Thoracic aorta endothelial cell (primary cell): ENCODE data around the gene COL15A1.

- CAGE, long polyA plus RNA = no peak
Measured at GRCh38 chr9:98118040-98118718, 843 bp downstream of the TRIM14 start.

DNA sequence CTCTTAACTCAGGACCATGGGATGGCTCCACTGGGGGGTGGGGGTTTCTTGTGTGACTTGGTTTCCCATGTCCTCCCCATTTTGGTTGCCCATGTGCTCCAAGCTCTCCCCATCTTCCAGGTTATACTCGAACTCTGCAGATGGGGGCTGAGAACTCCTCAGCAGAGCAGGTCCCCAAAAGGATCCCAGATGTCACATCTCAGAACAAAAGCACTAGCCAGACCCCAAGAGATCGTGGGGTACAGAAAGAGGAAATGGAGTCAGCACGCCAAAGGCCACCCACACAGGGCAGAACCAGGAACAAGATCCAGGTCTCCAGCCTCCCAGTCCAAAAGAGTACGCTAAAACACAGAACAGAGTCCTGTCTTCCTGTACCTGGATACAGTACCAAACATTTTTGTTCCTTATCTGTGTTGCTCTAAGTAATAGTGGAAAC, 15.9 kb downstream of the CORO2A start:
- CAGE, long polyA plus RNA = no peak

DNA sequence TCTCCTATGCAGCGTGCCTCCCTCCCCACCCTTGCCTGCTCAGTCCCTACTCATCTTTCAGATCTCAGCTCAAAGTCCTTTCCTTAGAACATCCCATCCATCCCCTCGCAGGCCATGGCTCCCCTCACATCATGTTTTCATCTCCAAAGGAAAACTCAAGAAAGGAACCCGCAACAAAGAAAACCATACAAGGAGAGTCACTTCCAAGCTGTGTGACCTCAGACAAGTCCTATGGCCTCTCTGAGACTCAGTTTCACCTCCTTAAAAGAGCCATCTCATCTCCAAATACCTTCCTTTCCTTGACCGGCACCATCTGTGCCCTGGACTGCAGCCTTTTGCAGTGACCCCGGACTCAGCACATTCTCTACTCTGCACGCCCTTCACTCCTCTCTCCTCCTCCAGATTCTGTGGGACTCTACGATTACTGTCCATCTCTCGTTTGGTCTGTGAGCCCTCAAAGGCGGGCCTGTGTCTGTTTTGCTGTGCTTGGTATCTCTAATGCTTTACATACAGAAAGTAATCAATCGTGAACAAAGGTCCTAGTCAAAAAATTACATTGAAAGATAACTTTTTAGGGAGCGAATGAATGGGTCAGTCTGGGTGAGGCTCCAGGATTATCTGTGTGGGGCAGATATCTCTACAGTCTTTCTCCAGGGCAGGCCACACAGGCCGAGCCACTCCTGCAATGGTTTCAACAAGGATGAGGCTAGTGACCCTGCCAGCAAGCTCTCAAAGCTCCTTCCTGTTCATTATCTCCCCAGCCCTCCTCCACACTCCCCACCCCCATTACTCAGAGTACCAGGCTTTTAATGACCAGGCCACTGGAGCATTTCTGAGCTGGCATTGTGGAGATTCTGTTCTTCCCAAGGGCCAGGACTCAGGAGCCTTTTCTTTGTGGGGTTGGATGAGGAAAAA, 10.5 kb downstream of the CORO2A start:
- CAGE, long polyA plus RNA = no peak

DNA sequence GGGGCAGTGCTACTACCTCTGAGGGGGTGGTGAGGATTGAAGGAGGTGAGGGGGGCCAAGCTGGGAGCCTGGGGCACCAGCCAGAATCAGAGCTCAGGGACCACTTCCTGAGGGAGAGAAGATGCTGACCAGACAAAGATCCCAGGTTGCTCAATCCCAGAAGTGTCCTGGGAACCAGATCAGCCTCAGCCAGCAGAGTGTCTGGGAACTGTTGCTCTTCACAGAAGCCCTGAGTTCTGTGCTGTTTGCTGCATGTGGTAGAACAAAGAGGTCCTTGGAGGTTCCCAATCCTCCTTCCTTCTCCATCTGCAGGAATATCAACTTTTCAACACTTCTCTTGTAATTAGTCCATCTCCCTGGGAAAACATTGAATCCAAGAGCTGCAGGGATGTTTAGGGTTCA, 56.8 kb downstream of the GALNT12 start:
- CAGE, long polyA plus RNA = no peak

DNA sequence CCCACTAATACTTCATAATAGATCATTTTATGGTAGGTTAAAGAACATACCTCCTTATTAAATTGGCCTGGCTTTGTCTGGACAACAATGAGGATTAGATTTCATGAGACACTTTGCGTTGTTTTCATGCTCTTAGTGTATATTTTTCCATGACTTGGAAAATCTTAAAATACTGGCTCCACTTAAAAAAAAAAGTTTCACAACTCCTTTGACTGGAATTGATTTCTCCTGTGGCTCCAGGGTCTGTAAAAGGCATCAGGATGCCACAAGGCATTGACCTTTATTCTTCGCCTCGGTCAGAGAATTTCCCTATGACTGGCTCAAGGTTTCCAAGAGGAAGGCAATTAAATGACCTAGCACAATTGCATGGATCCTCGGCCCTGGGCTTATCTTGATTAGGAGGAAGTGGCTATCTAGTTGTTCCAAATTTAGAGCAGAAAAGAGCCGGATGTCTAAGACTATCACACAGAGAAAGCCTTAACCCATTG, 57.1 kb upstream of the COL15A1 start:
- CAGE, long polyA plus RNA = no peak

- CAGE, long polyA plus RNA = no peak
Measured at GRCh38 chr9:98943283-98944131, at the start of gene COL15A1. Gene COL15A1 (plus strand): TSS chr9:98943907.

DNA sequence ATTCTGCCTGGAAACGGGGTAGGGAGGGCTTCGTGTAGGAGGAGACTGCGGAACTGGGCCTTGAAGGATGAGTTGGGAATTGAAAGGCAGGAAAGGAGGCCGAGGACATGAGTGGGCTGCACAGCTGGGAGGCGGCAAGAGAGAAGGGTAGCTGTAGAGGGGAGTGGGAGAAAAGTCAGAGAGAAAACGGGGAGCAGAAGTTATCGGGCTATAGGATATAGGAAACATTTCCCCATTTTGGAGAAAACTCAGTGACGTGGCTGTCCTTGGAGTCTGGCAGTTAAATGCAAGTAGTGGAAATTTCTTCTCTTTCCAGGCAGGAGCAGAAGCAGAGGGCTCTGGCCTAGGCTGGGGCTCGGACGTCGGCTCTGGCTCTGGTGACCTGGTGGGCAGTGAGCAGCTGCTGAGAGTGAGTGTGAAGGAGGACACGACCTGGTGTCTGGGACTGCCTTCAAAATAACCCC, 79.4 kb downstream of the COL15A1 start:
- CAGE, long polyA plus RNA = no peak

DNA sequence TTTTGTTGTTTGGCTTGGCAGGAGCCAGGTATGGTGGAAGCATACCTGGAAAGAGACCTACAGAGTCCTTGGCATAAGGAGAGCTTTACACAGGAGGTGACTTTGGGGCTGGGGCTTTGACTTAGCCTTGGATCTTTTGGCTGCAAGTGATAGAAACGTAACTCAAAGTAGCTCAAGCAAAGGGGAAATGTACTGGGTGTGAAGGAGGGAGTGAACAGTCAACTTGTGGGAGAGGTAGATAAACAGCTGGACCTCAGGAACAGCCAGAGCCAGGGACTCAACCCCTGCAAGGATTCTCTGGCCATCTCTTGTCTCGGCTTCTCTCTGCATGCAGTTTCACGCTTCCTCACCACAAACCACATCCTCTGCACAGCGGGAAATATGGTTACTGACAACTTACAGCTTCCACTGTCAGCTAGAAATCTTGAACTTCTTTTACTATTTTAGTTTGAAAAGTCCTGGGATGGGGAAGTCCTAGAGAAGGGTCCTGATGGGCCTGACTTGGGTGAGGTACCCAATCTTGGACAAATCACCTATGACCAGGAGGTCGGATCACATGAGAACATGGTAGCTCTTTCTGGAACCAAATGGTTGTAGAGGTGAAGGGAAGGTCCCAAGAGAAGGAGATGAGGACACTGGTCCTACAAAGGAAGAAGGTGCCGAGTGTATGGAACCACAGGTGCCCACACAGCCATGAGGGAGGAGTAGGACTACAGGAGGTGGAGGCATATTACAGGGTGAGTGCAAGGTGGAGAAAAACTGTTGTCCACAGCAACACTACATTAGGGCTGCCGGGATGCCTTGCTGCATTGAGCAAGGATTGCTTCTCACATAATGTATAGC, 46.9 kb upstream of the TGFBR1 start:
- CAGE, long polyA plus RNA = no peak

- CAGE, long polyA plus RNA = no peak
Measured at GRCh38 chr9:99121534-99122167, 16.7 kb downstream of the TGFBR1 start.

- CAGE, long polyA plus RNA = no peak
Measured at GRCh38 chr9:99123096-99123936, 18.4 kb downstream of the TGFBR1 start.

DNA sequence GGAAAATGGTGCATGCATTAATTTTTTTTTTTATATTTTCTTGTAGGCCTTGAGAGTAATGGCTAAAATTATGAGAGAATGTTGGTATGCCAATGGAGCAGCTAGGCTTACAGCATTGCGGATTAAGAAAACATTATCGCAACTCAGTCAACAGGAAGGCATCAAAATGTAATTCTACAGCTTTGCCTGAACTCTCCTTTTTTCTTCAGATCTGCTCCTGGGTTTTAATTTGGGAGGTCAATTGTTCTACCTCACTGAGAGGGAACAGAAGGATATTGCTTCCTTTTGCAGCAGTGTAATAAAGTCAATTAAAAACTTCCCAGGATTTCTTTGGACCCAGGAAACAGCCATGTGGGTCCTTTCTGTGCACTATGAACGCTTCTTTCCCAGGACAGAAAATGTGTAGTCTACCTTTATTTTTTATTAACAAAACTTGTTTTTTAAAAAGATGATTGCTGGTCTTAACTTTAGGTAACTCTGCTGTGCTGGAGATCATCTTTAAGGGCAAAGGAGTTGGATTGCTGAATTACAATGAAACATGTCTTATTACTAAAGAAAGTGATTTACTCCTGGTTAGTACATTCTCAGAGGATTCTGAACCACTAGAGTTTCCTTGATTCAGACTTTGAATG, 44.3 kb downstream of the TGFBR1 start:
- CAGE, long polyA plus RNA = no peak

DNA sequence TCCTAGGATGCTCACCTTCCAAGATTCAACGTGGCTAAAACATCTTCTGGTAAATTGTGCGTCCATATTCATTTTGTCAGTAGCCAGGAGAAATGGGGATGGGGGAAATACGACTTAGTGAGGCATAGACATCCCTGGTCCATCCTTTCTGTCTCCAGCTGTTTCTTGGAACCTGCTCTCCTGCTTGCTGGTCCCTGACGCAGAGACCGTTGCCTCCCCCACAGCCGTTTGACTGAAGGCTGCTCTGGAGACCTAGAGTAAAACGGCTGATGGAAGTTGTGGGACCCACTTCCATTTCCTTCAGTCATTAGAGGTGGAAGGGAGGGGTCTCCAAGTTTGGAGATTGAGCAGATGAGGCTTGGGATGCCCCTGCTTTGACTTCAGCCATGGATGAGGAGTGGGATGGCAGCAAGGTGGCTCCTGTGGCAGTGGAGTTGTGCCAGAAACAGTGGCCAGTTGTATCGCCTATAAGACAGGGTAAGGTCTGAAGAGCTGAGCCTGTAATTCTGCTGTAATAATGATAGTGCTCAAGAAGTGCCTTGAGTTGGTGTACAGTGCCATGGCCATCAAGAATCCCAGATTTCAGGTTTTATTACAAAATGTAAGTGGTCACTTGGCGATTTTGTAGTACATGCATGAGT, 47.1 kb downstream of the TGFBR1 start:
- CAGE, long polyA plus RNA = no peak

- CAGE, long polyA plus RNA = no peak
Measured at GRCh38 chr9:99368114-99369083, 146.3 kb downstream of the SEC61B start.

- CAGE, long polyA plus RNA = no peak
Measured at GRCh38 chr9:99821175-99821408, 593 bp upstream of the NR4A3 start.

GRCh38 chr9:99823381-99823653, 1.6 kb downstream of the NR4A3 start:
- CAGE, long polyA plus RNA = no peak

GRCh38 chr9:99905762-99906293, 626 bp upstream of the STX17 start:
- CAGE, long polyA plus RNA = no peak

DNA sequence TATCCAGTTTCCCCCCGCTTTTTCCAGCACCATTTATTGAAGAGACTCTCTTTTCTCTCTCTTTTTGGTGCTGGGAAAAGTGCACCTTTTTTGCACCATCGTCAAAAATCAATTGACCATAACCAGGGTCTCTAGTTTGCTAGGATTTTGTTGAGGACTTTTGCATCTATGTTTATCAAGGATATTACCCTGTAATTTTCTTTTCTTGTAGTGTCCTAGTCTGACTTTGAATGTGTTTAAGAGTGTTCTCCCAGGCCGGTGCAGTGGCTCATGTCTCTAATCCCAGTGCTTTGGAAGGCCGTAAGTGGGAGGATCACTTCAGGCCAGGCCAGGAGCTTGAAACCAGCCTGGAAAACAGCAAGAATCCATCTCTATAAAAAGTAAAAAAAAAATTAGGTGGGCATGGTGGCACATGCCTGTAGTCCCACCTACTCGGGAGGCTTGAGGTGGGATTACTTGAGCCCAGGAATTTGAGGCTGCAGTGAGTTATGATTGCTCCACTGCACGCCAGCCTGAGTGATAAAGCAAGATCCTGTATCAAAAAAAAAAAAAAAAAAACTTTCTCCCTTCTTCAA, 93.5 kb downstream of the STX17 start:
- CAGE, long polyA plus RNA = no peak

DNA sequence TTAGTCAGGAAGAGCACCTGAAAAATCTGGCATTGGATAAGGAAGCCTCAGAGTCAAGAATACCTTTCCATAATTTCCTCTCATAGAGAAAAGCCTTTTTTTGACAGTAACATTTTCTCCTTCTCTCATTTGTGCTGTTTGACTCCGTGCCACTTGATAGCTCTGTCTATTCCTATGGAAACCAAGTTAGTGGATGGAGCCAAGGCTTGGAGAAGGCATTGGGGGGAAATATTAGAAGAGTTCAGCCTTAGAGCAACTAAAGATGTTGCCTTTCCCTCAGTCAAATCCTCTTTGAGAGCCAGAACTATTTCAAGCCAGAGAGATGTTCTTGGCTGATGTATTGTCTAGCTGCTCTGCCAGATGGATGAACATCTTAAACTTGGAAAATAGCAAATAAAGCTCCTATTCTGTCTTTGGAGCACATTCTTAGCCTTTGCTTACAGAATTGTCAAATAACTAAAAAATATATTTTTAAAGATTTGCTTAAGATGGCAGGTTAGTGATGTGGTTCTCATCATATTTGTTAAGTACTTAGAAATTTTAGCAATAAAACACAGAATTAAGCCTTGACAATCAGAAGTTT, 112.5 kb downstream of the INVS start:
- CAGE, long polyA plus RNA = no peak

DNA sequence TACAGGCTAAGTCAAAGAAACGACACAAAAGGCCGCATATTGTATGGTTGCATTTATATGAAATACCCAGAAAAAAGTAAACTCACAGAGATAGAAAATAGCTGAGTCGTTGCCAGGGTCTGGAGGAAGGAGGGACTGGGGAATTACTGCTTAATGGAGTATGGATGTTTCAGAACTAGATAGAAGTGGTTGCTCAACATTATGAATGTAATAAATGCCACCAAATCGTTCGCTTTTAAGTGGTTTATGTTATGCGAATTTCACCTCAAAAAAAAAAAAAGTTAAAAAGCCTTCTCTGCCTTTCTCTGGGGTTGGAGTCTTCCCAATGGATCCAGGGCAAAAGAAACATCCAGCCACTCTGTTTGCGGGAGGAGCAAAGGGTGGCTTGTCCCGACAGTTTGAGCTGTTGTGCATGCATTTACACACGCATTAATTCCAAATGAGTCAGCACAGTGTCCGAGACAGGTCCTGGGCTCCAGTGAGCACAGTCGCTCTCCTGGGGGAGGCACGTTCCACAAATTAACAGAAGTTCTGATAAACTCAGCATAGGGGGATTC, 630 bp upstream of the MSANTD3 start:
- CAGE, long polyA plus RNA = no peak

- CAGE, long polyA plus RNA = no peak
Measured at GRCh38 chr9:100474654-100475348, 1.9 kb downstream of the TMEFF1 start.